Subcutaneous preadipocyte (primary cell): ENCODE measurements around the genes PTH2, CPT1C, SIGLEC11 and SPIB.

GRCh38 chr19:49209942-49210961, 52.7 kb downstream of the TRPM4 start:
- CAGE, long polyA plus RNA = no peak

DNA sequence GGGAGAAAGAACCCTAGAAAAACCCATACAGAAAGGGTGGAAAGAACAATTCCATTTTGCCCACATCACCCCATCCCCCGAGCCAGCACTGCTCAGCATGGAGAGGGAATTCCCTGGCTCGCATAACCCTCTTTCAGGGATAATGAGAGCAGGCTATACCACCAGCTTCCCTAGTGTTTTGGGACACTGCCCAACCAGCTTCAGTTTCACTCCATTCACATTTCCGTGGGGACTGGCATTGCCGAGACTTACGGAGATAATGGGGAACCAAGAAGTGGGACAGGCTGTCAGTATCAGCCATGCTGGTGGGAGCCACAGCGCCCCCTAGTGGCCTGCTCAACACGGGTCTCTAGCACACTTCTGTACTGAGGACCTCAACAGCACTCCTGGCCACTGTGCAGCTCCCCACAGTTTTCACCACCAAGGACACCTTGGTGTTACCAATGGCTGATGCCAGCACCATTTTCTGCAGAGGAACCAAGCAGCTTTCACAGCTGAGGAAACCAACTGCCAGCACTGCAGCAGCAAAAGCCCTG, 23.8 kb downstream of the SLC6A16 start:
- CAGE, long polyA plus RNA = no peak

DNA sequence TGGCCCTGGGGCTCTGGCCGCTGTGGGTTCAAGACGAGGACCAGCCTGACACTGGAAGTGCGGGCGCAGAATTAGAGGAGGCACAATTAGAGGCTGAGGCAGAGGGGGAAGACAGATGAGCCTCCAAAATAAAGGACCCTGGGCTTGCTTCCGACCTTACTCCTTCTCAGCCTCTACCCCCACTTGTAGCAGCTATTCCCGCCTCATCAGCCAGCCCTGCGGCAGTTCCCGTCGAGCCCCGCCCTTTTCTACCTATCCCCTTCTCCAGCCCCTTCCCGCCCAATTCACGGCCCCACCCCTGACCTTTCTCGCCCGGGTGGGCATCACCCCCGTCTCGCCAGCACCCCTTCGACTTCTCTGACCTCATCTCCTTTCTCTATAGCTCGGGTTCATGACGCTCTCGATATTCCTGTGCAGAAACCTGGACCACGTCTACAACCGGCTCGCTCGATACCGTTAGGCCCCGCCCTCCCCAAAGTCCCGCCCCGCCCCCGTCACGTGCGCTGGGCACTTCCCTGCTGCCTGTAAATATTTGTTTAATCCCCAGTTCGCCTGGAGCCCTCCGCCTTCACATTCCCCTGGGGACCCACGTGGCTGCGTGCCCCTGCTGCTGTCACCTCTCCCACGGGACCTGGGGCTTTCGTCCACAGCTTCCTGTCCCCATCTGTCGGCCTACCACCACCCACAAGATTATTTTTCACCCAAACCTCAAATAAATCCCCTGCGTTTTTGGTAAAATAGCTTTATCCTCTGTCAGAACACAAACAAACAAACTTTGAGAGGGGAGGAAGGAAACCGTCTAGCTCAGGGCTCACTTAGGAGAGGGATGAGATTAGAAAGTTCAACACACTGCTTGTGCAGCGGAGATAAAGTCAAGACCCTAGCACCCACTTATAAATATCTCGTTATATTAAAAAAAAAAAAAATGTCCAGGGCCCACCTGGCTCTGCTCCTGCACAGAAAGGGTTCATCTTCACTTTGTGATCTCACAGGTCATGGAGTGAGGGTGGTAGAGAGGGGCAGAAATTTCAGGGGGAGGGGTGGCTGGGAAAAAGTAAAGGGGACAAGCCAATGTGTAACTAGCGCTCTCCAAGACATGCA, 5.0 kb downstream of the CD37 start:
- CAGE, long polyA plus RNA = no peak

GRCh38 chr19:49356946-49357662, 5.1 kb downstream of the TEAD2 start:
- CAGE, long polyA plus RNA = no peak

DNA sequence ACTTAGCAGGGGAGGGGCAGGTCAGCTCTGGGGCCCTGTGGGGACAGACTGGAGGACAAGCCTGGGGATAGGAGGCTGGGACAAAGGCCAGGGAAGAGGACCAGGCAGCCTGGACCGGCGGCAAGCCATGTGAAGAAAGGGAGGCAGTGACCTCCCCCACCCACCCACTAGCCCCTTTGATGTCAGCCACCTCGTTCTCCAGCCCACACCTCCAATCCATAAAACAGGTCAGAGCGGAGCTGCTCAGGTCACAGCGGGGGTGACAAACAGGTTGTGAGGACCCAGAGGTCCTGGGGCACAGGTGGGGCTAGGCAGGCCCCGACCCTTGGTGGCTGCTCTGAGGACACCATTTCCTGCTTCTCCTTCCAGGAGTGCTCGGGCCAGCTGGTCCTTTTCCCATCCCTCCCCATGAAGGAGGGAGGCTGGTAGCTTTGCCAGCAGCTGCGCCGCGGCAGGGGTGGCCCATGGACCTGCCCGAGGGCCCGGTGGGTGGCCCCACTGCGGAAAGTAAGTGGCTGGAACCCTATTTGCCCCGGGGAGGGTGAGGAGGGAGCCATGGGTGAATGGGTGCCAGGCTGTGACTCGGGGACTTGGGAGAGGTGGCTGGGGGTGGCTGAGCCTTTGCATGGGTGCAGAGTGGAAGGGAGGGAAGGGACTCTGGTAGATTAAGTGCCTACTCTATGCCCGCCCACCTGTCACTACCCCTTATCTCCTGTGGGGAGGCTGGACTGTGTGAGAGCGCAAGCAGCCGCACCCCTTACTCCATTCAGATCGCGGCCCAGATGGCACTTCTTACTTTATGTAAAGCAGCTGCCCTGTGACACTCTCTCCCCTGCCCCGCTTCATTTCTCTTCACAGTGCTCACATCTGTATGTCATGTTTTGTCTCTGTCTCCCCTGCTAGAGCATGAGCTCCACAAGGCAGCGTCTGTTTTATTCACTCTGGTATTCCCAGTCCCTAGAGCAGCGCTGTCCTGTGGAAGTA, 2.7 kb downstream of the KASH5 start:
- CAGE, long polyA plus RNA = no peak

DNA sequence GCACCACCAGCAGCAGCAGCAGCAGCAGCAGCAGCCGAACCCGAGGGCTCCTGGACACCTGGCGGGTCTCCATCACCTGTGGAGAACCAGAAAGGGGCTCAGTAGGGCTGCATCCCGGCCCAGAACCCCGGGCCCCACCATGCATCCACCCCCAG, 97 bp downstream of the PTH2 start:
- CAGE, long polyA plus RNA = no peak

- CAGE, long polyA plus RNA = no peak
These were observed at the start of gene PTH2 for GRCh38 chr19:49423422-49423863. PTH2 (minus strand) TSS chr19:49423441.

- CAGE, long polyA plus RNA = no peak
These were observed 24.5 kb downstream of the NOSIP start for GRCh38 chr19:49555916-49556212.

- CAGE, long polyA plus RNA = no peak
These were observed 19.0 kb downstream of the NOSIP start for GRCh38 chr19:49561383-49561719.

- CAGE, long polyA plus RNA = no peak
These were observed at the start of gene CPT1C for GRCh38 chr19:49690848-49691742. CPT1C (plus strand) TSS chr19:49691116.

DNA sequence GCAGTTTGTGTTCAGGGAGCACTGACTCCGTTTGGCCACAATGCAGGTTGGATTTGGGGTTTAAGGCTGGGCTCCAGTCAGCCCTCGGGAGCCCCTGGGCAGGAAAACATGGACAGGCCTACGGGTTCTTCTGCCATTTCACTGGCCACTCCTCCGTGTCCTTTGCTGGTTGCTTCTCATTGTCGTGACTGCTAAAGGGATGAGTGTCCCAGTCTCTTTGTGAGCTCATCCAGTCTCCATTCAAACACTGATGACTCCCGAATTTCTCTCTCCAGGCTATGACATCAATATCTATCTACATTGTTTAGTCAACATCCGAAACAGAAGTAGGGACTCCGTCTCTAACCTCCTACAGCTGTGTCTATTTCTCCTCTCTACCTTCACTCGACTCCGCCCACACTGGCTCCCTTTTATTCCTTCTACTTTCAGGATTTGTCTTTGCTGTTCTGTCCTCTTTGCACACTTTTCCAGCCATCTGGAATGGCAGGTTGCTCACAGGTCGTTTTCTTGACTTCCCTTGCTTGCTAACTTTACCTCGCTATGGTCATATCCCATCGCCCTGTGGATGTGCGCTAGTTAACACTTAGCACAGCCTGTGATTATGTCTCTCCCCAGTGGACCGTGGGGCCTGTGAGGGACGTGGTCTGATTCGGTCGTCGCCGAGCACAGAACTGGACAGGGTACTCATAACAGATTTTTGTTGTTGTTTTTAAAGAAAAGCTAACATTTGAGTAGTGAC, 17.6 kb downstream of the PNKP start:
- CAGE, long polyA plus RNA = no peak

DNA sequence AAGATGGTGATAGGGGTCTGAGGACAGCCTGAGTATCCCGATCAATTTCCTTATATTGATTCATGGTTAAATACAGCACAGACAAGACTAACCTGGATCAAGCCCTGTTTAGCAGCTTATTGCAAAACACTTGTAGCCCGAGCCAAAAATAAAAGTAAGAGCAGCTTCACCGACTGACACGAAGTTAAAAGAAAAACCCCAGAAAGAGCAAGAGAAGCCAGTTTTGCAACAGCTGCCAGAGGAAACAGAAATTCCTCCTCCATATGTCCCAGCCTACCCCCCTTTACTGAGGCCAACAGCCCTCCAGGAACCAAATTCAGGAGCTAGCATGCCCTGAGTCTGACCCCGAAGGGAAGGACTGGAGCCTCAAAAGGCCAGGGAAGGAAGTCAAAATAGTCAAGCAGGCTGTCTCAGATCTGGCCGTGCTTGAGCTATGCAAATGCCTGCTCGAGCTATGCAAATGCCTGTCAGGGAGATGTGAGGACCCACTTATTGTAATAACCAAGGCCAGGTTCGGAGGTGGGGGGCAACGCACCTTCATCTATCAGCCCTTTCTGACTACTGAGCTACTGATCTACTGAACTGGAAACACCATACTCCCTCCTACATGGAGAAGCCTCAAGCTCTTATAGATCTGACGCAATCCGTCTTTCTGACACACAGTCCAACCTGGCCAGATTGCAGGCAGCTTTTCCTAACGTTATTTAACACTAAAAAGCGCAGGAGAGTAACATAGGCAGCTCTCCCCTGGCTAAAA, 6.8 kb downstream of the SIGLEC11 start:
- CAGE, long polyA plus RNA = no peak

DNA sequence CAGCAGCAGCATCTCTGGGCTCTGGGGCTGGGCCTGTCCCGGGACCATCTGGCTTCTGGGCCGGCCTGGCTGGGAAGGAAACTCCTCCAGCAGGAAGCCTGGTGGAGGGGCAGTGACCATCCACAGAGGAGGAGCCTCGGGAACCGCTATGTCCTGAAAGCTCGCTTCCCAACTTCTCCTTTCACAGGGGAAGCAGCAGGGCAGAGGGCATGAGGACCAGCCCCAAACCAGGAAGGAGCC, at the start of gene SIGLEC11:
Gene SIGLEC11 (minus strand): TSS at position 139 of the 240 bp plus-strand sequence.
- CAGE, long polyA plus RNA = no peak

GRCh38 chr19:49972005-49972429, 11.0 kb upstream of the SIGLEC11 start:
- CAGE, long polyA plus RNA = no peak

- CAGE, long polyA plus RNA = no peak
These were observed 42.9 kb downstream of the KCNC3 start for GRCh38 chr19:50286166-50286857.

GRCh38 chr19:50376617-50377759, 731 bp downstream of the NR1H2 start:
- CAGE, long polyA plus RNA = no peak

GRCh38 chr19:50417577-50418116, 1.1 kb upstream of the SPIB start:
- CAGE, long polyA plus RNA = no peak

DNA sequence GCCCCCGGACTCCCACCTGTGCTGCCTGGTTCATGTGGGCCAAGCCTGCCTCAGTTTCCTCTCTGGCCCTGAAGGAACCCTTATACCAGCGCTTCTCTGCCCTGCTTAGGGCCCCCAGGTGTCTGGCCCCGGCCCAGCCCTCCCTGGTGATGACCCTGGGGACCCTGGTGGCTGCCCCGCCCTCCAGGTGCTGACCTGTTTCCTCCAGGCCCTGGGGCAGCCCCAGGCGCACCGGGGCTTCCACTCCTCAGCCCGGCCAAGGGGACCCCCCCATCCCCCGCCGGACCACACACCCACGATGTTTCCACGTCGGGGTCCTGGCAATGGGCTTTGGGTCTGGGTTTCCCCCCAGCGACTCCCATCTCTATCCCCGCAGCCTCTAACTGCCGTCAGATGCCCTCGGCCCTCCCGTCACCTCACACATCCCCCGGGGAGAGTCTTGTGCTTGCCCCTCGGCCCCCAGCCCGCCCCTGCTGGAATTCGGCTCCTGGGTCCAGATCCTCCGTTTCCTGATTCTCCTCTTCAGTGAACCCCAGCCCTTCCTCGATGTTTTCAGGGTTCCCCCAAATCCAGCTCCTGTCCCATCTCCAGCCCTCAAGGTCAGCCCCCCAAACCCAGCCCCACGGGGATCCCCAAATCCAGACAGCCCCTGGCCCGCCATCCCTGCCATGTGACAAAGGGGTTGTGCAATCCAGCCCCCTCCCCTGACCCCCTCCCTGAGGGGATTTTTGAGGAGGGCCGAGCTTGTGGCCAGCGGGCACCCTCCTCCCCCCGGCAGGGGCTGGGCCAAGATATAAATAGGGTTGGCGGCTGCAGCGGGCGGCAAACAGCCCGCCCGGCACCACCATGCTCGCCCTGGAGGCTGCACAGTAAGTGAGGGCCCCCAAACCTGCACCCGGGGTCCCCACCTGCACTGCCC, at the start of gene SPIB:
Gene SPIB (plus strand): TSS at position 822 of the 919 bp plus-strand sequence.
- CAGE, long polyA plus RNA = no peak

- CAGE, long polyA plus RNA = no peak
These were observed 933 bp upstream of the ASPDH start for GRCh38 chr19:50514362-50515330.

DNA sequence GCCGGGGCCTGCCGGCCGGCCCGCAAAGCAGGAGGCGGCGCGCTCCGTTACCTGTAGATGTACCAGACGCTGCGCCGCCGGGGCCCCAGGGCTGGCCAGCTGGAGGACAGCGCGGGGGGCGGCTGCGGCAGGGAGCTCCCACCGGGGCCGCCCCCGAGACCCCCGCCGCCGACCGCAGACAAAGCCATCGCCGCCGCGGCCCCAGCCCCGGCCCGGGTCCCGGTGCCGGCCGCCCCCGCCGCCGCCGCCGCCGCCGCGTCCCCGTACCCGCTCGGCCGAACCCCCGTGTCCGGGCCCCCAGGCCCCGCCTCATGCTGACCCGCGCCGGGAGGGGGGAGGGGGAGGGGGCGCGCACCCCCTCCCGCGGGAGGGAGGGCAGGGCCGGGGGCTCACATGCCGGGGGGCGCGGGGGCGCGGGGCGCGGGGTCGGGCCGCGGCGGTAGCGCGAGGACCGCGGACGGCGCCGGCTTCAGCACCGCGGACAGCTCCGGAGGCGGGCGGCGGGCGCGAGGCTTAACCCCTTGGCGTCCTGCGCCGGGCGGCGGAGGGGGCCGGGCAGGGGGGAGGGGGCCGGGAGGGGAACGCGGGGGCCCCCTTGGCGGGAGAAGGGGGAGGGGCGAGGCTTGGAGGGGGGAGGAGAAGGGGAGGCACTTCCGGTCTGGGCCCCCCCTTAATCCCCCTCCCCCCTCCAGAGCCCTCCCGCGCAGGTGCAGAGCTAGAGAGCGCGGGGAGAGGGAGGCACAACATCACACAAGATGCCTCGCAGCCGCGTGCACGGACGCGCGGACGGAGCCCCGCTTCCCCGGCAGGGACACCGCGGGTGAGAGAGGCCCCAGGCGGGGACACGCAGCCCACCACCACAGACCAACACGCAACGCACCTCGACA, 24.5 kb downstream of the SHANK1 start:
- CAGE, long polyA plus RNA = no peak